Parotid gland (tissue), 1 donor: ENCODE data around the genes ZNF473, SMIM47, KLK2, KLK6, KLK7, KLK9, CTU1 and SIGLEC7.

- PRO-cap = bidirectional peak, plus-strand start at chr19:50025725, minus-strand start at chr19:50025565; bidirectional peak, plus-strand start at chr19:50026037, minus-strand start at chr19:50025877
These were observed at the start of gene ZNF473 for GRCh38 chr19:50025614-50026445. TSS of gene ZNF473 (plus strand) at chr19:50026005.

DNA sequence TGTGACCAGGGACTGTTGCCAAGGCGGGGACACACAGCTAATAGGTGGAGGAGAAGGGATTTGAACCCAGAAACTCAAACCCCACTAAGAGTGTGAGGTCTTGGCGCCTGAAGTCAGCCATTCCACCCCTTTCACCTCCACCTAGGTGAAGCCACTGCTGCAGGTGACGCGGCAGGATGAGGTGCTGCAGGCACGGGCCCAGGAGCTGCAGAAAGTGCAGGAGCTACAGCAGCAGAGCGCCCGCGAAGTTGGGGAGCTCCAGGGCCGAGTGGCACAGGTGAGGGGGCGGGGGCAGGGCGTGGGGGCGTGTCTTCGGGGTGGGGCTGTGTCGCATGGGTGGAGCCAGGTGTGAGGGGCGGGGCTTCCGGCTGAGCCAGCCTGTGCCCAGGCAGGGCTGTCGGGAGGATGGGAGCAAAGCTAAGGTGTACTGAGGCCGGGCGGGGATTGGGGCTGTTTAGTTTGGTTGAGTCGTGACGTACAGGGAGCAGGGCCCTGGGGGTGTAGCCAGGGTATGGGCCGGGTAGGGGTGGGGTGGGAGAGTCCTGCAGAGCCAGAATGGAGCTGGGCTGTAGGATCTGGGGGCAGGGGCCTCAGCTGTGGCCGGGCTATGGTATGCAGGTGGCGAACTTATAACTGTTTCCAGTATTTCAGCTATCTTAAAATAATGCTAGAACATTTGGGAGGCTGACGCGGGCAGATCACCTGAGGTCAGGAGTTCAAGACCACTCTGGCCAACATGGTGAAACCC lies 62.3 kb downstream of the KCNC3 start:
- PRO-cap = no peak

DNA sequence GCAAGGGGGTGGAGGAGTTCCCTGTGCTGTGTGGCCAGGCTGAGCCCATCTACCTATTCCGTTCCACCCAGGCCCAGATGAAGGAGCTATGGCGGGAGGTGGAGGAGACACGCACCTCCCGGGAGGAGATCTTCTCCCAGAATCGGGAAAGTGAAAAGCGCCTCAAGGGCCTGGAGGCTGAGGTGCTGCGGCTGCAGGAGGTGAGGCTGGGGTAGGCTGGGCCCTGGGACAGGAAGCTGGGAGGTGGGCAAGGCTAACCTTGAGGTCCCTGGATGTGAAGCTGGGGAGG lies 37.0 kb downstream of the KCNC3 start:
- PRO-cap = no peak

- PRO-cap = no peak
These were observed 16.2 kb downstream of the KCNC3 start for GRCh38 chr19:50312676-50313735.

GRCh38 chr19:50368537-50369667 lies 3.5 kb upstream of the NAPSA start:
- PRO-cap = no peak

DNA sequence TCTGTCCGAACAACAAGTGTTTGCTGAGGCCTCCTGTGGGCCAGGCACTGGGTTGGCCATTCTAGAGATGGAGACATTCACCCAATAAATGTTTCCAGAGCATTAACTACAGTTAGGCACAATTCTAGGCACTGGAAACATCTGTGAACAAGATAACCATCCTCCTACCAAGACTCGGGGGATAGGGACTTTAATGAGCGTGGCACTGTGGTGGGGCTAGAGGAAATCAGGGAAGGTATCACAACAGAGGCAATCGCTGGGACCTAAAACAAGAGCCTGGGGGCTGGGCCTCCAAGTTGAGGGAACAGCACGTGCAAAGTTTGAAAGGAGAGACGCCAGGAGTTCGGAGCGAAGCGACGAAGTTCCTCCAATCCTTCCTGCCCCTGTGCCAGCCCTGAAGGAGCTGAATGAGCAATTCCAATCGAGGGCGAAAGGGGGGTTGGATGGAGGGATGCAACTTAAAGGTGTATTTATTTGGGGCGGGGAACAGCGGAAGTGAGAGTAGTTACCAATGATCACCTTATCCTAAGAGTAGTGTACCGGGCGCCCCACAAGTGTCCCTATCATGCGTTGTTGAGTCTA lies 773 bp upstream of the POLD1 start:
- PRO-cap = no peak

DNA sequence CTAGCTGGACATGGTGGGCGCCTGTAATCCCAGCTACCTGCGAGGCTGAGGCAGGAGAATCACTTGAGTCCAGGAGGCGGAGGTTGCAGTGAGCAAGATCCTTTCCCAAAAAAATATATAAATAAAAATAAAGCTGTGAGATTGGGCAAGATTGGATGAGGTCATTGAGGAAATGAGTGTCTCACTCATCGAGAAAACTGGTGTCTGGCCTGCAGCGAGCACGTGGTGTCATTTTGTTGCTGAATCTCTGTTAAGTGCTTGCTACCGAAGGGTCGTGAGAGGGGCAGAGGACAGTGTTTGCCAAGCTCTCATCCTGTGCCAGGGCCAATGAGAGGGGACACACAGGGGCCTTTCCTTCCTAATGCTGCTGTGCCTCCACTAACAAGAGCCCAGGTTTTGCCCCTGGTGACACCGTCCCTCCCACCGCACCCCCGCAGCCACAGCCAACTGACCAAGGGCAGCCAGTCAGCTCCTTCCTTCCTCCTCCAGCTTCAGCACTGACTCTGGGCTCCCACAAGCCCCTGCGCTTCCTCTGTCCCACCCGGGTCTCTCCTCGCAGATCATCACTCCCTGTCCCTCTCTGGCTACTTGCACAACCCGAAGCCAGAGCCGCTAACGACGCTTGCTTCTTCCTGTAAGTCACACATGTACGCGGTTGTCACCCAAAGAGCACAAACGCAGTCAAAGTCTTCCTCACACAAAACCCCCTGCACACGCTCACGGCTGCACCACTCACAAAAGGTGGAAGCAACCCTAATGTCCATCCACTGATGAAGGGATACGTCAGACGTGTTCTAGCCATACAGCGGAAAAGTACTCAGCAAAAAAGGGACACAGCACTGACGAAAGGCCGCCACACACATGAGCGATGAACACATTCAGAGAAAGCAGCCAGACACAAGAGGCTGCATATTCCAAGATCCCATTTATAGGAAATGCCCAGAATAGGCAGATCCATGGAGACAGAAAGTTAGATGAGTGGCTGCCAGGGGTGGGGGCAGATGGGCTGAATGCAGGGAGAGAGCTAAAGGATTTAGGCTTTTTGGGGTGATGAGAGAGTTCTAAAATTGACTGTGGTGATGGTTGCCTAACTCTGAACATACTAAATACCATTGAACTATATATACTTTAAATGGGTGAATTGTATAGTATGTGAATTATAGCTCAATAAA lies 3.4 kb downstream of the POLD1 start:
- PRO-cap = no peak

DNA sequence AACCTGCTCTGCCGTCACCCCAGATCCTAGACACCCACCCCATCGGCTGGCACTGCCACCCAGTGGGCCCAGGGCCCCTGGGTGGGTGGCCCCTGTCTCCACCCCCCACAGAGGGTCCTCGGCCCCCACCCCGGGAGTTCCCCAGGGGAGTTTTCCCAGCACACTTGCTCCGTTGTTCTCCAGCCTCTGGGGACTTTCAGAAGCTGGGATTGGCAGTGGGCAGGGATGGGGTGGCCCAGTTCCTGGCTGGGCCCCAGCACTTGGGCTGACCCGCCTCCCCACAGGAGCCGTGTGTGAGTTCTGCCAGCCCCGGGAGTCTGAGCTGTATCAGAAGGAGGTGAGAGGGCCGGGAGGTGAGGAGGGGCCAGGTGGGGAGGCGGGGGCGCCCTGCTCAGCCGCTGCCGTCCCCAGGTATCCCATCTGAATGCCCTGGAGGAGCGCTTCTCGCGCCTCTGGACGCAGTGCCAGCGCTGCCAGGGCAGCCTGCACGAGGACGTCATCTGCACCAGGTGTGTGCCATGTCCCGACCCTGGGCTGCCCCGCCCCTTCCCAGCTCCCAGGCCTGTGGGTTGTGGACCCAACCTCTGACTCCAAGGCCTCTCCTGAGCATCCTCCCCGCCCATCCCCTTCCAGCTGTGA lies 1.9 kb upstream of the SPIB start:
- PRO-cap = no peak

DNA sequence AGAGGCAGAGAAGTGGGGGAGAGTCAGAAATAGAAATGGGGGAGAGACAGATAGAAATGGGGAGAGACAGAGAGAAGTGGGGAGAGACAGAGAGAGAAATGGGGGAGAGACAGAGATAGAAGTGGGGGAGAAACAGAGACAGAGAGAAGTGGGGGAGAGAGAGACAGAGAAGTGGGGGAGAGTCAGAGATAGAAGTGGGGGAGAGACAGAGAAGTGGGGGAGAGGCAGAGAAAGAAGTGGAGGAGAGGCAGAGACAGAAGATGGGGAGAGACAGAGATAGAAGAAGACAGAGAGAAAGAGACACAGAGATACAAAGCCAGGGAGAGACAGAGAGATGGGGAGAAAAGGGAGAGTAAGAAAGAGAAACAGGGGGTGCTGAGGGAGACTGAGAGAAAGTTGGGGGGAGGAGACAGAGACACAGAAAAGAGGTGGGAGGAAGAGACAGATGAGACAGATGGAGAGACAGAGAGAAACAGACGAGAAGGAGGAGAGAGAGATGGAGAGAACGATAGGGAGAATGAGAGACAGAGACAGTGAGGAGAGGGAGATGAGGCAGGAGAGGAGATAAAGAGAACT lies 13.0 kb downstream of the JOSD2 start:
- PRO-cap = no peak

GRCh38 chr19:50786089-50786478 lies at the start of gene SMIM47:
TSS of gene SMIM47 (minus strand) at chr19:50786160.
- PRO-cap = no peak

DNA sequence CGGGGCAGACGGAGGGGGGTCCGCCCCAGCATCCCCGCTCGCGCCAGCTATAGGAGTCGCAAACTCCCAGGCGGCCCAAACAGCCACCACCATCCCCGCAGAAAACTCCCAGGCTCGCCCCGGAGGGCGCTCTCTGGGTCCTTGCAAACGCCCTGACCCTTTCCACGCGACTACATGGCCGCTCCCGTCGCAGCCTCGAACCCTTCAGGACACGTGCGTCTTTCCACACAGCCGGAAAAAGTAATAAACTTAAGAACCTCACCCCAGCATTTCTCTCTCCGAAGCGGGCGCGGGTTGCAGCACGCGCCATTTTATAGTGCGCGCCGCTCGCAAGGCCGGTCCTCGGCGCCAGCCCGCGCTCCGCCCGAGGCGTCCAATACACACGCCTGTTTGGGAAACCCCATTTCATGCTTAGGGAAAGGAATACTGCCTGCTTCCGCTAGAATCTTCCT lies 14.1 kb downstream of the ACP4 start:
- PRO-cap = unidirectional peak, minus-strand start at position 285 of the sequence

GRCh38 chr19:50872917-50873625 lies at the start of gene KLK2:
TSS of gene KLK2 (plus strand) at chr19:50873439.
- PRO-cap = no peak

DNA sequence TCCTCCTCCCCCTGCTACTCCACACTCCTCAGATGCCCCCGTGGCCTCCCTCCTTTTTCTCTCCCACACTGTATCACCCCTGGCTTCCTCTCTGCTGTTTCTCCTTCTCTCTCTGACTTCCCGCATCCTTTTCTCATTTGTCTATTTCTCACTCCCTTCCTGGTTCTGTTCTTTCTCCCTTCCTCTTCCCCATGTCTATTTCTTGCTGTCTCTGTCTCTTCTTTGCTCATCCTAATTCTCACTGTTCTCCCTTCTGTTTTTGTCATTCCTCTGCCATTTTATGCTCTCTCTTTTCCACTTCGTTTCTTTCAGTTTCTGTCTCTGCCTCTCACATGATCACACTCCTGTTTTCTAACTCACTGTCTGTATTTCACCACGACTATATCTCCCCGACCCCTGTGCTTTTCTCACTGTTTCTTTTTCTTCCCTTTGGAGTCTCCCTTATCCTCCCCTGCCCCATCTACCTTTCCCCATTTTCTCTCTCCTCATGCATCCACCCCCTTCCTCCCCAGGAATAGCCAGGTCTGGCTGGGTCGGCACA lies 2.8 kb downstream of the KLK2 start:
- PRO-cap = no peak

- PRO-cap = no peak
These were observed at the start of gene KLK6 for GRCh38 chr19:50969057-50970000. TSS of gene KLK6 (minus strand) at chr19:50969591.

DNA sequence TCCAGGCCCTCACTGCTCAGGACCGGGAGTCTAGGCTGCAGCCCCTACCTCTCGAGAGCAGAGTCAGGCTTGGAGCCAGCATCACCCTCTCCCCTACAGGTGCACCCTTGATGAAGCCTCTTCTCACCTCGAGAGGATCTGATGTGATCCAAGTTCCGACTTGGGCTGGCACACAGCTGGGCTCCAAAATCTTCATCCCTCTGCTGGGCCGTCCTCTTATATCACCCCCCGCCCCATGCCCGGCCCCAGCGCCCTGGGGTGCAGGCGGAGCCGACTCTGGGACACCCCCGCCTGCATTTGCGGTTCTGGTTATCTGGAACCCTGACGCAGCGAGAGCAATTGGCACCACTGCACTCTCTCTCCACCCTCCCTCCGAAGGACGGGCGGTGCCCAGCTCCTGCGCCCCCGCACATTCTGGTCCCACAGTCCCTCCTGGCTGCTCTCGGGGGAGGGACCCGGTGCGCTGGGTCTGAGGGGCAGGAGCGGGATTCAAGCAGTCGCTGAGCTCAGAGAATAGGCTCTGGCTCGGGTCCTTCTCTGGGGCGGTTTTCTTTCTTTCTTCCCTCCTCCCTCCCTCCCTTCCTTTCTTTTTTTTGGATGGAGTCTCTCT lies at the start of gene KLK7:
Gene KLK7, minus strand, starts transcription at position 194 of the 610 bp plus-strand sequence.
- PRO-cap = no peak

DNA sequence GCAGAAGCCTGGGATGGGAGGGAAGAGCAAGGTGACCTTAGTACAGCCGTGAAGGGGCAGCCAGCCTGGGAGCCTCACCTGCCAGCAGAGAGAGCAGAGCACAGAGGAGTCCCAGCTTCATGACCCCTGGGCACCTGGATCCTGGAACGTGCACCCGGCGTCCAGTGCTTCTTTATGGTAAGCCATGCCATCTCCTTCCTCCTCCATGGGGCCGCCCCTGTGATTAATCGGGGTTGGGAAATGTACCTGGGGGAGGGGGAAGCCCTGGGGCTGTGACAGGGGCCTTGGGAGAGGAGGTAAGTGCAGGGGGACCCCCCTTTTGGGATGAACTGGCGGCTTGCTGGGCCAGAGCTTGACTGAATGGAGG lies at the start of gene KLK9:
Gene KLK9, minus strand, starts transcription at position 166 of the 367 bp plus-strand sequence.
- PRO-cap = no peak

DNA sequence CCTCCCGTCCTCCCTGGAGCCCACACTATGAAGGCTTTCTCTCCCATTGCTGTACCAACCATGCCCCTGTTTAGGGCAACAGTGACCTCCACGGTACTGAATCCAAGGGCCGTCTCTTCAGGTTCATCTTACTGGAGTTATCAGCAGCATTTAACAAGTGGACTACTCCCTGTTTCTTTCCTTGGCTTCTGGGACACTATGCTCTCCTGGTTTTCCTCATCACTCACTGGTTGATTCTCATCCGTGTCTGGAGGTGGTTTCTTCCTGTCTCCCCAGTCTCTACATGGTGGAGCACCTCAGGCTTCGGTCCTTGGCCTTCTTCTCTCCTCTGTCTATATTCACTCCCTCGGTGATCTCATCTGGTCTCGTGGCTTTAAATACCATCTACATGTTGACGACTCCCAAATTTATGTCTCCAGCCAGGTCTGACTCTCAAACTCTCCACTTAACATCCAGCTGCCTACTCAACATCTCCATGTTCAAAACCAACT lies 4.3 kb upstream of the KLK13 start:
- PRO-cap = no peak

DNA sequence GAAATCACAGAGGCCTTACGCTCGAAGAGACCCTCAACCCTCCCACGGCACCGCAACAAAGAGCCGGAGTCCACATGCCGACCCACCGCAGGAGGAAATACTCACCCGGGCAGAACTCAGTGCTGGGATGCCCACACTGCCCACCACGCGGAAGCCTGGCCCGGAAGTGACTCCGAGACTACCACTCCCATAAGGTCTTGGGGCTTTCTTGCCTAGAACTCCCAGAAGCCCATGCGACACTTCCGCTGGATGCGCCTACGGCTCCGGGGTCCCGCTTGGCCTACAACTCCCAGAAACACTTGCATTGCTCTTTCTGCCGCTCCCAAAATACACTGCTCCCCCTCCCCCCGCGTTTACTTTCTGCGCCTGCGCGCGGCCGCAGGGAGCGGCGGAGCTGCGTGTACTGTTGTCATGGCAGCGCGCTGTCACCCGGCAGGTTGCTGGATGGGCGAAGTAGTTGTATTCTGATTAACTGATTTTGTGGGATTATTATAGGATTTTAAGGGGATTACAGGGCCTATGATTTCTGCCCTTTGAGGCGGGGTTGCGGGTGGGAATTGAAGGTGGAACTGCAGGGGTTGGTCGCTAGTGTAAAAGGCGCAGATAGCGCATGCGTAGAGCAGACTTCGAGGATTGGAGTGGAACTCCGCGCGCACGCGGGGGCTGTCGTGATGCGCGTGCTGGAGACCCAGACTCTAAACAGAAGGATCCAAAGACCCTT lies at the start of gene CTU1:
Gene CTU1, minus strand, starts transcription at position 168 of the 721 bp plus-strand sequence.
- PRO-cap = bidirectional peak, plus-strand start at position 381 of the sequence, minus-strand start at position 153 of the sequence; unidirectional peak, plus-strand start at position 622 of the sequence

DNA sequence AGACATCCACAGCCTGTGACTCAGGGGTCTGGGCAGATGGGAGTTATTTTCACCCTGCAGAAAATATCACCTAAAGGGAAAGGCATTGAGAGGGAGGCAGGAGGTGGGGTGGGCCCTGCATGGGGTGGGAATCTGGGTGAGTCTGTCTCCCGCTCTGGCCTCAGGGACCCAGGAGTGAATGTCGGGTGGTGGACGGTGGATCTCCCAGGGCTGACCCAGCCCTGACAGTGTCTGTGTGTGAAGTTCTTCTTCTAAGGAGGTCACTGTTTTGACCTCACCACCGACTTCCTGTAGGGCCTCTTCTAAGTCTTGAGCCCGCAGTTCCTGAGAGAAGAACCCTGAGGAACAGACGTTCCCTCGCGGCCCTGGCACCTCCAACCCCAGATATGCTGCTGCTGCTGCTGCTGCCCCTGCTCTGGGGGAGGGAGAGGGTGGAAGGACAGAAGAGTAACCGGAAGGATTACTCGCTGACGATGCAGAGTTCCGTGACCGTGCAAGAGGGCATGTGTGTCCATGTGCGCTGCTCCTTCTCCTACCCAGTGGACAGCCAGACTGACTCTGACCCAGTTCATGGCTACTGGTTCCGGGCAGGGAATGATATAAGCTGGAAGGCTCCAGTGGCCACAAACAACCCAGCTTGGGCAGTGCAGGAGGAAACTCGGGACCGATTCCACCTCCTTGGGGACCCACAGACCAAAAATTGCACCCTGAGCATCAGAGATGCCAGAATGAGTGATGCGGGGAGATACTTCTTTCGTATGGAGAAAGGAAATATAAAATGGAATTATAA lies at the start of gene SIGLEC7:
Gene SIGLEC7, plus strand, starts transcription at position 318 of the 790 bp plus-strand sequence.
- PRO-cap = no peak

DNA sequence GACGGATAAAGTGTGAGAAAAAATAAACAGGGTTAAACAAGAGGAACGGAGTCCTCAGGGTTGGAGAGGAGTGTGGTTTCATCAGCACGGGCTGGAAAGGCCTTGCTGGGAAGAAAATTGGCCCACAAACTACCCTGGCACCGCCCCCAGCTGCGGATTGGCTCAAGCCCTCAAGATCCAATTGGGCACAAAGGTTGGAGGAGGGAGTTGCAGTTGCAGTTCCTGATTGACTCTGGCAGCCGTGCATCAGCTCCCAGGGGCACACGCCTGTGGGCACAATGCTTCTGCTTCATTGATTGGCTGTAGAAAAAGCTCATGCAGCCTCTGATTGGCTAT lies 306 bp upstream of the SIGLECL1 start:
- PRO-cap = no peak